Mononuclear cell (primary cell): ENCODE data around the genes MUC5B, MOB2 and KRTAP5-2.

DNA sequence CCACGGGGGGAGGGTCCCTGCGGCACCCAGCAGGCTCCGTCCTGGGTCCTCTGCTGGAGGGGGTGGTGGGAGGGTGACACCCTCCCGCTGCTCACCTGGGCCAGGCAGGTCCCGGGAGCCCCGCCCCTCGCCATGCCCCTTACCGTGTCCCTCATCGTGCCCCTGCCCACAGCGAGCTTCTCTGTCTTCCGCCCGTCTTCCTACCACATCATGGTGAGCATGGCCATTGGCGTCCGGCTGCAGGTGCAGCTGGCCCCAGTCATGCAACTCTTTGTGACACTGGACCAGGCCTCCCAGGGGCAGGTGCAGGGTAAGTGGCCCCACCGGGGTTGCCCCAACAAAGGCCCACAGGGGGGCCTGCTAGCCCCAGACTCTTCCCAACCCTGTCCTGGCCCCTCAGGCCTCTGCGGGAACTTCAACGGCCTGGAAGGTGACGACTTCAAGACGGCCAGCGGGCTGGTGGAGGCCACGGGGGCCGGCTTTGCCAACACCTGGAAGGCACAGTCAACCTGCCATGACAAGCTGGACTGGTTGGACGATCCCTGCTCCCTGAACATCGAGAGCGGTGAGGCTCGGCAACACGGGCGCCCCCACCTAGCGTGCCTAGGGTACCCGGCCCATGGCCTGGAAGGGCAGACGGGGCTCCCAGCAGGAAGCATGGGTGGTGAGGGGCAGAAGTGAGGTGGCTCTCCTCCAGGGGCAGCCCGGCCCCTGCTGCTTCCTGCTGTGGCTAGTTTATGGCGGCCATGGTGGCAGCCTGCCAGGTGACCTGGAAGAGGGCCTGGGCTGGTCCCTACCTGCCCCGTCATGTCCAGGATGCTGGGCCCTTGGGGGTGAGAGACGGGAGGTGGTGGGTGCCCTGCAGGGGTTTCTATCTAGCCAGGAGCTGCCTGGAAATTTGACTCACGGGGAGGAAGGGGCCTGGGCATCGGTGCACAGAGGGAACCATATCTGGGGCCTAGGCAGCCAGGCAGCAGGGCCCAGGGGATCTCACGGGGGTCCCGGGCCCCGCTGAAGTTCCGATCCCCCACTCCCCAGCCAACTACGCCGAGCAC lies 47.1 kb upstream of the MUC6 start:
- RRBS = 54% methylated on average over 7 of the region's 43 CpGs

GRCh38 chr11:1108304-1108808 lies 49.4 kb upstream of the MUC5AC start:
- RRBS = 97% methylated on average over 4 of the region's 22 CpGs

GRCh38 chr11:1148671-1149098 lies 9.1 kb upstream of the MUC5AC start:
- RRBS = no CpG with 5 or more reads among the region's 10 CpGs

GRCh38 chr11:1218273-1218585 lies 4.6 kb upstream of the MUC5B start:
- RRBS = no CpG with 5 or more reads among the region's 10 CpGs

DNA sequence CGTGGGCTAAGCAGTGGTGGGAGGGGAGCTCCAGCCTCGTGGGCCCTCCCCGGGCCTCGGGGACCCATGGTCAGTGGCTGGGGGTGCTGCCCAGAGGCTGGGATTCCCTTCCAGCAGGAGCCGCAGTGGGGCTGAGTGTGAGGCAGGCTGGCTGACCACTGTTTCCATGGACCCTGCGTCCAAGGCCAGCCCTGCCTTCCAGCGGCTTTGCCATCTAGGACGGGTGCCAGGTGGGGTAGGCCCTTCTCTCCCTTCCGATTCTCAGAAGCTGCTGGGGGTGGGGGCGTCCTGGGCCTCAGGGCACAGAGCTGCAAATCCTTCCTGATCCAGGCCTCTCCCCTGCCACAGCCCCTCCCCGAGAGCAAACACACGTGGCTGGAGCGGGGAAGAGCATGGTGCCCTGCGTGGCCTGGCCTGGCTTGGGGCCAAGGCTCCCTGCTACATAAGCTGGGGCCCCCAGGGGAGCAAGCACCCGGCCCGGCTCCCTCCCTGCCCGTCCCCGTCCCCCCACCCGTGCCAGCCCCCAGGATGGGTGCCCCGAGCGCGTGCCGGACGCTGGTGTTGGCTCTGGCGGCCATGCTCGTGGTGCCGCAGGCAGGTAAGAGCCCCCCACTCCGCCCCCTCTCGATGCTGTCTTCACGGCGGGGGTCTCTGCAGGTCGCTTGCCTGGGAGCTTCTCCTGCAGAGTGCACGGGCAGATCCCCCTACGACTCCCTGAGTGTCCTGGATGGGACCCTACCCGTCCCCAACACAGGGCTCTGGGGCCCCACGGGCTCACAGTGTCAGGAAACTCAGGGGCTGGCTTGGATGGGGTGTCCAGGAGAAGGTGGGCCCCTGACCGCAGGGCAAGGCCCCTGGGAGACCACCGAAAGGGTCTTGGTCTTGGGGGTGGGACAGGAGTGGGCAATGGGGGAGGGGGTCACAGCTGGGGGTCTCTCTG lies at the start of gene MUC5B:
Gene MUC5B (plus strand): TSS at position 471 of the 940 bp plus-strand sequence.
- RRBS = 86% methylated on average over 11 of the region's 38 CpGs

DNA sequence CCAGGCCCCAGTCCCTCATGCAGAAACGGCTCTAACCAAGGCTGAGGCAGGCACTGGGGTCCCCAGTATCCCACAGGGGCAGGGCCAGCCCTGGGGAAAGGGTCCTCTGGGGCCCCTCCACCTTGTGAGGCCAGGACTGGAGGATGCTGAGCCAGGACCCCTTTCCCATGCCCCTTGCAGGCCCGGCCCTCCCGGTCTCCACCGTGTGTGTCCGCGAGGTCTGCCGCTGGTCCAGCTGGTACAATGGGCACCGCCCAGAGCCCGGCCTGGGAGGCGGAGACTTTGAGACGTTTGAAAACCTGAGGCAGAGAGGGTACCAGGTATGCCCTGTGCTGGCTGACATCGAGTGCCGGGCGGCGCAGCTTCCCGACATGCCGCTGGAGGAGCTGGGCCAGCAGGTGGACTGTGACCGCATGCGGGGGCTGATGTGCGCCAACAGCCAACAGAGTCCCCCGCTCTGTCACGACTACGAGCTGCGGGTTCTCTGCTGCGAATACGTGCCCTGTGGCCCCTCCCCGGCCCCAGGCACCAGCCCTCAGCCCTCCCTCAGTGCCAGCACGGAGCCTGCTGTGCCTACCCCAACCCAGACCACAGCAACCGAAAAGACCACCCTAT lies 17.9 kb downstream of the MUC5B start:
- RRBS = 94% methylated on average over 11 of the region's 29 CpGs

- RRBS = 2% methylated on average over 15 of the region's 63 CpGs
These were observed 26.6 kb upstream of the TOLLIP start for GRCh38 chr11:1335747-1336731.

DNA sequence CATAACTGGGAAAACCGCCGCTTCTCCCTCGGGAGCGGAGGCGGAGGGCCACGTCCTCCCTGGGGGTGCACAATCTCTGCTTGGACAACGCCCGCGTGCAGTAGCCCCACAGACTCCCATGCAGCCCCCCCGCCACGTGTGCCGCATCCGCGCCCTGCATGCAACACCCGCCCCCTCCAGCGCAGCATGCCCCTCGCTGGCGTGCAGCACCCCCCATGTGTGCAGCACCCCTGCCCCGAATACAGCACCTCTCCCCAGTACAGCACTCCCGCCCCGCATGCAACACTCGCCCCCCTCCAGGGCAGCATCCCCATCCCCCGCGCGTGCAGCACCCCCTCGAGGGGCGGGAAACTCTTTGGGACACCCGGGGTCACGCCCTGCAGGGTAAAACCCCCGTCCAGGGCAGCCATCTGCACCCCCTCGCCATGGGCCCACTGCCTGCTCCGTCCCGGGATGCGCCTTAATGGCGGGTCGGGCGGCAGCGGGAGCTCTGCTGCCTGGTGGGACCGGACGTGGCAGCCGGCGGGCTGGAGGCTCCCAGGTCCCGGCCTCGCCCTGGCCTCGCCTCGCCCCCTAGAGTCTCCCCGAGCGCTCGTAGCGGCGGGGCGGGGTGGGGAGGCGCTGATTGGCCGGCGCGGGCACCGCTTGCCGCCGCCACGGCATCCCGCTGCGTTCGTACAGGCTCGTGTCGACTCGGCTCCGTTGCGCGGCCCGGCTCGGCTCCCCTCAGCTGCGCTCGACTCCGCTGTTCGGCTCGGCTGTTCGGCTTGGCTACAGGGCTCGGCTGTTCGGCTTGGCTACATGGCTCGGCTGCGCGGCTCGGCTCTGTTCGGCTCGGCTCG lies 538 bp upstream of the BRSK2 start:
- RRBS = 2% methylated on average over 34 of the region's 86 CpGs

DNA sequence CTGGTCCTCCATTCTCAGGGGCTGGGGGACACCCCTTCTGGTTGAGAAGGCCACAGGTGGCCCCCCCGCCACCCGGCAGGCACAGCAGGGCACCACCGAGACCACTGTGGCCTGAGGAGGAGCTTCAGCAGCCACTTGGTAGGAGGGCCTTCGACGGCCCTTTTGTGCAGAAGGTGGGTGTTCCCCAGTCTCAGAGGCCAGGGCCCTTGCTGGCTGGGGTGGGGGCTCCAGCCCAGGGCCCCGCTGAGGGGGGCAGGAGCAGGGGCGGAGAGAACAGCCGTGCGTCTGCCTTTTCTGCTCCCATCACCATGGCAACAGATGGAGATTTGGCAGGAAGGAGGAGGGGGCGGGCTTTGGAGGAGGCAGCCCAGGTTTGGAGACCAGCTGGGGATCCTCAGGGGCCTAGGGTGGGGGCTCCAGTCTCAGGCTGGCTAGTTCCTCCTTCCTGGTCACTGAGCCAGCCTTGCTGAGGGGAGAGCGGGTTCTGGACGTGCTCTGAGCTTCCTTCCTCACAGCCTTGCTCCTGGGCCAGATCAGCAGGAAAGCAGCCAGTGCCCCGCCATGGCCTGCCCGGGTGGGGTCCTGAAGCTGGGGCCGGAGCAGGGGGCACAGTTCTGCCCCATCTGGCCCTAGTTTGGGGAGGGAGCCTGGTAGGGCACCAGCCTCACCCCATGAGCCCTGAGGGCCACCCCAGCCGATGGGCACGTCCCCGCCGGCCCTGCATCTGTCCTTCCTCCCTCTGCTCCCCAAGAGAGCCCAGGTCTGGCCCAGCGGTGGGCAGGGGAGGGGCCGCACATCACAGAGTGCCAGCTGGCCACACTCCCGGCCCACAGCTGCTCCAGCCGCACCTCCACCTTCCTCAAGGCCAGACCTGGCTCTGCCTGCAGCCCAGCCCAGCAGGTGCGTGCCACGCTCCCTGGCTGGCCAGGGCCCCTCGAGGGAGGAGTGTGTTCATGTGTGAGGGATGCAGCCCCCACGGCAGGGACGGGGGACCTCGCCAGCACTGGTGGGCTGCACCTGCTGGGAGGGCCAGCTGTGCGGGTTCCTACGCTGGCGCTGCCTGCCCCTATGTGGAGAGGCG lies 21.3 kb downstream of the BRSK2 start:
- RRBS = no CpG with 5 or more reads among the region's 33 CpGs

DNA sequence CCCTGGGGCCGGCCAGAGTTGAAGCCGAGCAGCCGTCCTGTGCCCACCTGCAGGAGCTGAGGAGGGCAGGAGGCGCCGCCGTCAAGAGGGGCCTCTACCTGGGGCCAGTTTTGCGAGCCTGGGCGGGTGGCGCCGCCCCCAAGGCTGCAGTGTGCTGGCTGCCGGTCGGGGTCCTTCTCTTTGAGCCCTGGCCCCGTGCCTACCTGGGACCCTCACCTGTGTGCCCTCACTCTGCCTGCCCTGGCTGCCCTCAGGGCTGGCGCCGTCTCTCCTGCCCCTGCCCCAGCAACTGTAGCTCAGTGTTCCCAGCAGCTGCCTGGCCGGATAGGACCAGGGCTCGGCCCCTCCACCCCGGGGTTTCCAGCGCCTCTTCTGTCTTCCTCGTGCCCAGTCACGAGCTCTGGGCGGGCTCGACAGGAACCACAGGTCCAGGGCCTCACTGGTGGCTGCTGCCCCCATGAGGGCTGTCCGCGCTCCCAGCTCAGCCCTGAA lies 38.3 kb downstream of the MOB2 start:
- RRBS = no CpG with 5 or more reads among the region's 25 CpGs

- RRBS = no CpG with 5 or more reads among the region's 24 CpGs
These were observed 15.2 kb downstream of the MOB2 start for GRCh38 chr11:1471292-1471827.

- RRBS = 96% methylated on average over 2 of the region's 8 CpGs
These were observed 13.8 kb downstream of the MOB2 start for GRCh38 chr11:1472742-1473131.

DNA sequence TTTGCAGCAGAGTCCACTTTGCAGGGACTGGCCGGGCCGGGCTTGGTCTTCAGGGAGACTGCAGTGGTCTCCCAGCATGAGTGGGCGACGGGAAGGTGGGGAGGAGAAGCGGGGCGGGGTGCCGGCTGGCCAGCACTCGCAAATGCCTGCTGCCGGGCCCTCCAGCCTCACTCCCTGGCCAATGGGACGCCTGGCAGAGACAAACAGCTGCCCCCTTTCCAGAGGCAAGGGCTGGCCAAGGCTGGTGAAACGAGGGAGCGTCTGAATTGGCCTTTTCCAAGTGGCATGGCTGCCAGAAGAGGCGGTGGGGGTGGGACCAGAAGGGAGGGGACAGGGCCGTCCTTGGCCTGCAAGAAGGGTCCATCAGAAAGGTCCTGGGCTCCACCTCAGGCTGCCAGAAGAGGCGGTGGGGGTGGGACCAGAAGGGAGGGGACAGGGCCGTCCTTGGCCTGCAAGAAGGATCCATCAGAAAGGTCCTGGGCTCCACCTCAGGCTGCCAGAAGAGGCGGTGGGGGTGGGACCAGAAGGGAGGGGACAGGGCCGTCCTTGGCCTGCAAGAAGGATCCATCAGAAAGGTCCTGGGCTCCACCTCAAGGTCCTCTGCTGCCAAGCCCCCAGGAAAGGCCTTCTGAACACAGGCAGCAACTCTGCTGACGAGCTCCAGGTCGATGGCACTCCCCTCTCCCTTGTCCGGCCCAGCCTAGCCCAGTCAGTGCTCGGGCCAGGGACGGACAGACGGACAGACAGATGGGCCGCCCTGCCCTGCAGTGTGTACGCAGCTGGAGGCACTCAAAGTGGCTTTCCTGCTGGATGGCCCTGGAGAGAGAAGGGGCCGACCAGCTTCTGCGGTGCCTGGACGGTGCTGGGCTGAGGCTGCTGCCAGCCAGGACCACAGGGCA lies at the start of gene MOB2:
Gene MOB2 (minus strand): TSS at position 301 of the 899 bp plus-strand sequence.
- RRBS = 86% methylated on average over 1 of the region's 29 CpGs

DNA sequence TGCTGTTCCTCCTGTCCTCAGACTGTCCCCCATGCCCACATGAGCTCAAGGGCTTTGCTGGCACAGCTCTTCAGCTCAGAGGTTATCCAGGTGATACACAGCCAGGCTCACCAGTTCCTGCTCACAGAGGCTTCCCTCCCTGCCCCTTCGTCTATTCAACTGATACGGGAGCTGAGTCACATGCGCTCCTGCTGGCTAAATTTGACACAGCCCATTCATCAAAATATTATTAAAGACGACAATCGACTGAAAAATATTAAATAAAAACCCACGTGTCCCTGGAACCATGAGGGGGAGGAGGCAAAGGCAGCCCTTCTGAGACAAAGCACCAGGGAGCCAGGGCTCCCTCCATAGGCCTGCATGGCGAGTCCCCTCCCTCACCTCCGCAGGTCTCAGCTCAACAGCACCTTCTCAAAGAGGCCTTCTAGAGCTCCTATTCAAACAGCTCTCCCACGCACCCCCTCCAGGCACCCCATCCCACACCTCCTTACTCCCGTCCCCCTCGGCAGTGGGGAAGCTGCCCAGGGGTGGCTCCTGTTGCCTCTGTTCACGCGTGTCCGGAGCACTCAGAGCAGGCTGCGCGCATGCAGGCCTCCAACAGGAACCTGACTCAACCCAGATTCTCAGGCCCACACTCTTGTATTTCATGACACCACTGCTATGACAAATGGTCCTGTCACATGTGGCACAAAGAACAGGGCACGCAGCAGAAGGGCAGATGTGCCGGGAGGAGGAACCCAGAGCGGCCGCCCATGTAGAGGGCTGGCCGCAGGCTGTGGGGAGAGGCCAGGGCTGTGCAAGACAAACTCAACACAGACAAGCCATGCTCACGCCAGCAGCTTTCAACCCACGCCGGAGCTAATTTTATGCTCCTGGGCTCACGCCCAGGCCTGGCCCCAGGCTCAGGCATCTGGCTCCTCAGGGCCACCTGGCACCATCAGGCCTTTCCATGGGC lies 40.3 kb downstream of the DUSP8 start:
- RRBS = no CpG with 5 or more reads among the region's 25 CpGs

GRCh38 chr11:1570082-1570543 lies 2.0 kb downstream of the DUSP8 start:
- RRBS = 78% methylated on average over 6 of the region's 11 CpGs

- RRBS = 6% methylated on average over 2 of the region's 7 CpGs
These were observed 4.1 kb upstream of the KRTAP5-1 start for GRCh38 chr11:1589082-1589644.

DNA sequence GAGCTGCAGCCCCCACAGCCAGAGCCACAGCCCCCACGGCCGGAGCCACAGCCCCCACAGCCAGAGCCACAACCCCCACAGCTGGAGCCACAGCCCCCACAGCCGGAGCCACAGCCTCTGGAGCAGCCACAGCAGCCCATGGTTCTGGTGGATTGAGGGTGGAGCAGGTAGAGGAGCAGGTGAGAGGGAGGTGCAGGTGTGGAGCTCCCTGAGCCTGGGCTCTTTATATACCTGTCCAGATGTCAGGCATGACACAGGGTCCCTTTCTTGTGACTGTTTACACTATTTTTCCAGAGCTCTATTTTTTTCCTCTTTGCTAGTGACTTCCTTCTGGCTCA lies at the start of gene KRTAP5-2:
Gene KRTAP5-2 (minus strand): TSS at position 184 of the 338 bp plus-strand sequence.
- RRBS = no CpG with 5 or more reads among the region's 3 CpGs

- RRBS = no CpG with 5 or more reads among the region's 22 CpGs
These were observed 33.2 kb downstream of the KRTAP5-5 start for GRCh38 chr11:1662550-1663406.

GRCh38 chr11:1674341-1675282 lies 22.4 kb upstream of the KRTAP5-6 start:
- RRBS = no CpG with 5 or more reads among the region's 21 CpGs

DNA sequence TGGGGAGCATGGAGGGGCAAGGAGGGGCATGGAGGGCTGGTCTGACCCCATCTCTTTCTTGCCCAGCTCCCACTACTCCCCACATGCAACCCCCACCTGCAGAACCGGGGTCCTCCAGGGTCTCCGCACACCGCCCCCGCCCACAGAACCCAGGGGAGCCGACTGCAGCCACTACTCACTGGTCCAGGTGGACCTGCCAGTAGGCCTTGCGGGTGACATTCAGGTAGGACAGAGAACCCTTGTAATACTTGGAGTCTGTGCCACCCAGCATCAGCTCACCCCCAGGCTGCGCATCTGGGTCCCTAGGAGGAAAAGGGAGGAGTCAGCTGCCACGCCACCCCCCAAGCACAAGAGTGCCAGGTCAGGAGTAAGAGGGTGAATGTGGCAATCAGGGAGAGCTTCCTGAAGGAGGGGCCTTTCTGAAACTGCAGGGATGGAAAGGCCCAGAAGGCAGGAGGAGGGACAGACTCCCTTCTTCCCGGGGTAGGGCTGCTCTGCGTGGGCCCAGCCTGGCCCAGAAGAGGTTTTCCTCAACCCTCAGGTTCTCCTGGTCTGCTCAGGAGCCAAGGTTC lies 4.4 kb upstream of the IFITM10 start:
- RRBS = no CpG with 5 or more reads among the region's 10 CpGs